Neural crest cell (in vitro differentiated cells): ENCODE measurements around the gene PPP1R13B.

GRCh38 chr14:102966242-102966457 is 43.7 kb downstream of the AMN start:
- PRO-cap: no peak

DNA sequence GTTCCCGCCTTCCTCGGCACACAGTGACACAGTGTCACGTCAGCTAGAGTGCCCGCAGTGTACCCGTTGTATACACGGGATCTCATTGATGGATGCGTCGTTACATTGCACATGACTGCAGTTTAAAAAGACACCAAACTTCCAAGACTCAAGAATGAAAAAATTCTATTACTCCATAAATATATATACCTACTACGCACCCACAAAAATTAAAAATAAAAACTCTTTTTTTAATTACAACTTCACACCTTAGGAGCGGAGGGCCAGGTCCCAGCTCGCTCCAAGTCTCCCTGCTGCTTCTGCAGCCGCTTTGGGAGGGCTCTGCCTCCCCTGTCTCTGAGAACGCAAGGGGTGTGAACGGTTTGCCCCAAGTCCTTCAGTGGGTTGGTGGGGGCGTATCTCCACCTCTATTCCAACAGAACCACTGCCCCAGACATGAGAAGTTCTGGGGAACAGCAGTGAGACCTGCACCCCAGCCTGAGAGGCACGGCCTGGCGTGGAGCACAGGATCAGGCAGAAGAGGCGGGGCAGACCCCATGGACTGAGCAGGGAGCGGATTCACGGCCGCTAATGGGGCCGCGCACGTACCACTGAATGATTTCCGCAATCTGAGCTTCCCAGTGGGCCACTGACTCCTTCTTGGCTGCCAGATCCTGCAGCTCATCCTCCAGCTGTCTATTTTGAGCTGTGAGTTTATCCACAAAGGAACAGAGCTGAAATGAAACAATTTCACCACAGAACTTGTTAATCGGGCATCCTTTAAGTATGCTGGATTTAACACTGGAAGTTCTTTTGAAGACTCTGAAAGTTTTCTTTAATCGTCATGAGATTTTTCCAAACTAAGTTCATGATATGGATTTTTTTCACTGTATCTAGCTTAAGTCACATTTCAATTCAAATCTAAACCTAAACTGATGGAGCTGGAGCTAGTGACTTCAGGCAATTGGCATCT is 44.3 kb downstream of the AMN start:
- PRO-cap: no peak

- PRO-cap: no peak
Measured at GRCh38 chr14:102970028-102970568, 47.6 kb downstream of the AMN start.

DNA sequence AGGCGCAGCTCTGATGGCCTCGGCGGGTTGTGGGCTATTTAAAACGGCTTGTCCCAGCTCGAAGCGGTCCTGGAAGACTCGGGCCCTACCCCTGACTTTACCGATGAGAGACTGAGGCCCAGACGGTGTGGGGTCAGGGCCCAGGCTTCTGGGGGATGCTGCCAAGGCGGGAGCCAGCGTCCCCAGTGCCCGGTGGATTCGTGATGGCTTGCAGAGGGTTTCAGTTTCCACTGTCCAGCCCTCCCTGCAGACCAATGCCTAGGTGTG is 654 bp upstream of the CDC42BPB start:
- PRO-cap: no peak

GRCh38 chr14:103067430-103068136 is 10.2 kb upstream of the CDC42BPB start:
- PRO-cap: no peak

GRCh38 chr14:103102538-103103049 is 8.1 kb downstream of the EXOC3L4 start:
- PRO-cap: no peak

- PRO-cap: no peak
Measured at GRCh38 chr14:103125007-103125501, 1.8 kb downstream of the TNFAIP2 start.

GRCh38 chr14:103126627-103127314 is 3.5 kb downstream of the TNFAIP2 start:
- PRO-cap: bidirectional peak, plus-strand start at chr14:103127134, minus-strand start at chr14:103127101

GRCh38 chr14:103185618-103186069 is 62.4 kb downstream of the TNFAIP2 start:
- PRO-cap: no peak

GRCh38 chr14:103188814-103189504 is 65.7 kb downstream of the TNFAIP2 start:
- PRO-cap: no peak

DNA sequence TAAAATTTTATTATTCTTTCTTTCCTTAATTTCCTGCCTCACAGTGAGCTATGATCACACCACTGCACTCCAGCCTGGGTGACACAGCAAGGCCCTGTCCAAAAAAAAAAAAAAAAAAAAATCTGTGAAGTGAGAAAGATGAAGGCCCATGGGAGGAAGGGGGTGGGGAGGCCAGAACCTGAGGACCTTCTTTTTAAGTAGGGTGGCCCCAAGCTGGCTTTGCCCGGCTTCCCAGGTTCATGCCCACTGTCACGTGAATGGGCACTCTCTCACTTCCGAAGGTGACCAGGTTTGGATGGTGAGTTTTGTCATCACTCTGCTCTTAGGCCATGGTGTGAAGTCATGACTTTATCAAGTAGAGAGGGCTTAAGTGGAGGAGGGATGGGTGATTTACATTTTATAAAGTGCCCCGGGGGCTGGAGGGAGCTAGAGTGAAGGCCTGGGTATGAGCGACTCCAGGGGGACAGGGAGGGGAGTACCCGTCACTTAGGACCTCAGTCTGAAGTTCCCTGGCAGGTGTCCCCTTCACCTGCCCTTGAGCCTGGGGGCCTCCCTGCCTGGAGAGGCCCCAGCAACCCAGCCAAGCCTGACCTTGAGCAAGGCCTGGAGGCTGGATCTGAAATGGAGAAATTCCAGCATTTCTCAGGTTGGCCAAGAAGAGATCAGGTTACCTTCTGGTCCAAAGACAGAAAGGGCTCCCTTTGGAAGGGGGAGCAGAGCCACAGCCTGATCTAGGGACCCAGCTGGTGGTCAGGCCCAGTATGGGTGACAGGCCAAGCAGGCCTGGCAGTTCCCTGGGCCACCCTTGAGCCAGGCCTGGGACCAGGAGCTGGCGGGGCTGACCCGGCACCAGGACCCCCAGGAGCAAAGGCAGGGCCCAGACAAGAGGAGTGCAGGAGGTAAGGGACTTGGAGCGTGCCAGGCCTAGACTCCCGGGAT is 82.5 kb downstream of the TNFAIP2 start:
- PRO-cap: no peak

GRCh38 chr14:103273711-103274332 is 60.2 kb upstream of the EIF5 start:
- PRO-cap: no peak

DNA sequence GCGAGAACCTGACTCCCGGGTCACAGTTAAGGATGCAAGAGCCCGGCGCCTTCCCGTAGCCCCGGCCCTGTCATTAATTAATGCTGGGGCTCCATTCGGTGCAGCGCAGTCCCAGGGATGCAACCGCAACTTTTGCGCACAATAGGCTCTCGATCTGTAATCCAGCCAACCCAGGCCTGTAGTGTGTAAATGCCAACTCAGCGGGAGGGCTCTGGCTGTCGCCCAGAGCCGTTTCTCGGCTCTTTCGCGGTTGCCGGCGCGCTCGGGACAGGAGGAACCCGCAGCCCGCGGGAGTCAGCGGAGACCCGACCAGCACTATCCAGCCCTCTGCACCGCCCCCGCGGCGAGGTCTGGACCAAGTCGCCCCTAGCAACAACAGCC is 296 bp upstream of the MARK3 start:
- PRO-cap: bidirectional peak, plus-strand start outside the sequence, minus-strand start at position 331 of the sequence

GRCh38 chr14:103519092-103519604 is 3.5 kb downstream of the CKB start:
- PRO-cap: no peak

GRCh38 chr14:103520442-103520683 is 2.3 kb downstream of the CKB start:
- PRO-cap: no peak

DNA sequence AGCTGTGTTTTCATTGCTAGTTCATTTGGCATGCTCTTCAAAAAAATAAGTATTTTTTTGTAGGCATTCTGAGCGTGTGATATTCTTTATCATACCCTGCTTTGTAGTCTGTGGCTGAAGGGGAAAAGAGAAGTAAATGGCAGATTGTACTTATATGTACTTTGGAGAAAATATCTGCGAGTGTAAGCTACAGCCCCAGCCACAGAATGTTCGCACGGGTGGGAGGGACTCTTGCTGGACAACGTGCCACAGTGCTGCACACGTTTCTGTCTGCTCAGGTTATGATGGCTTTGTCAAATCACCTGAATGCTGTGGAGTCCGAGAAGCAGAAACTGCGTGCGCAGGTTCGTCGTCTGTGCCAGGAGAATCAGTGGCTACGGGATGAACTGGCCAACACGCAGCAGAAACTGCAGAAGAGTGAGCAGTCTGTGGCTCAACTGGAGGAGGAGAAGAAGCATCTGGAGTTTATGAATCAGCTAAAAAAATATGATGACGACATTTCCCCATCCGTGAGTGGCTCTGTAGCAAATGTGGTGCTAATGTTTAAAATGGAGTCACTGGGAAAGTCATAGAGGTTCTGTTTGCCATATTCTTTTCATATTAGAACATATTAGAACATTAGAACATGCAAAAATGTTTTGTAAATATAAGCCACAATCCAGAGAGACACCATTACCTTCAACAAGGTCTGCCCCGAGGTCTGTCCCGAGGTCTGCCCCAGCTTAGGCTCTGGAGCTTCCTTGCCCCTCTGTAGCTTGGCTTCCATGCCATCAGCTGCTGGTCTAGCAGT is 28.5 kb downstream of the KLC1 start:
- PRO-cap: no peak

DNA sequence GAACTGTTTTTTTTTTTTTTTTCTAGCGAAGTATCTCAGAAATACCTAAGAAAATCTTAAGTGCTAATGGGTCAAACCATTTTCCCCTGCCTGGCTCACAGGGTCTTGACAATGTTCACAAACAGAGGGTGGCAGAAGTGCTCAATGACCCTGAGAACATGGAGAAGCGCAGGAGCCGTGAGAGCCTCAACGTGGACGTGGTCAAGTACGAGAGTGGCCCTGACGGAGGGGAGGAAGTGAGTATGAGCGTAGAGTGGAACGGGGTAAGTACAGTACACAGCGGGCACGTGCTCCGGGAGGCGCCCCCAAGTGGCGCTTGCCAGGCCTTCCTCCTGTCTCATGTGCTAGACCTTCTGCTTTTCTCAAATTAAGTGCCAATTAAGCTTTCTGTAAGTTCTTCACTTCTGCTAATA is 36.0 kb downstream of the XRCC3 start:
- PRO-cap: no peak

DNA sequence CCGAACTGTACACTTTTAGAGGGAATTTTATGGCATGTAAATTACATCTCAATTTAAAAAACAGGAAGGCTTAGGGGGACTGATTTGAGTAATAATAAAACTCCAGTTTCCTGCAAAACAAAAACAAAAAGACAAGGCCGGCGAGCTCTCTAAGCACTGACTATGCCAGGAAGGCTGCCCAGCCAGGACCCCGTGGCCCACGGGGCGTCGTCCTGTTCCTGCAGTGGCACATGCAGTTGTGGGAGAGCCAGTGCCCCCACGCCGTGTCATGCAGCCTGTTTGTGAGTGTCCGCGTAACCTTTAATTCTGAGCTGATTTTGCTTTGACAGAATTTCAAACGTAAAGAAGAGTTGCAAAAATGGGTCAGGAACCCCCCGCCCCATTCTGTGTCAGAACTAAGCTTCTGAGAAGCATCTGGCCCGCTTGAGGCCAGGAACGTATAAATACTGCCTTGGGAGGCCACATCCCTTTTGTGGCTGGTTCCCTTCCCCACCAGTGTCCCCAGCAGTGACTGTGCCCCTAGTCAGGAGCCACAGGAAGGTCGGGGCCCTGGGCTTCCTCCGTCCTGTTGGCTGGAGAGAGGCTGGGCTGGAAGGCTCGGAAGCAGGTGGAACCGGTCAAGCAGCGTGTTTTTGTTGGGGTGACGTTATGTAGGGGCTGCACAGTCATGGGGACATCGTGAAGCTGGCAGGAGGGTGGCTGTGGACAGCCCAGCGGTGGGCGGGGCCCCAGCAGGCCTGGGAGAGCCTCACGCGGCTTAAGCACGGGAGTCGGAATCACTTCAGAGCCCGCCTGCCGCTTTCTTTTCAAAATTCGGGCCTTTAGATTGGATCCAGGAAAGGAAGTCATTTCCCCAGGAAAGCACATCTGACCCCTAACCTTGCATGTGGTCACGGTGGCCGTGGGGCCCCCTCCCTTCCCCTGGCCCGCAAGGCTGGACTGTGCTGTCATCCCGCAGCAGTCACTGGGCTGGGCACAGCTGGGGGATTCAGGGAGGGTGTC is 10.2 kb downstream of the XRCC3 start:
- PRO-cap: no peak

DNA sequence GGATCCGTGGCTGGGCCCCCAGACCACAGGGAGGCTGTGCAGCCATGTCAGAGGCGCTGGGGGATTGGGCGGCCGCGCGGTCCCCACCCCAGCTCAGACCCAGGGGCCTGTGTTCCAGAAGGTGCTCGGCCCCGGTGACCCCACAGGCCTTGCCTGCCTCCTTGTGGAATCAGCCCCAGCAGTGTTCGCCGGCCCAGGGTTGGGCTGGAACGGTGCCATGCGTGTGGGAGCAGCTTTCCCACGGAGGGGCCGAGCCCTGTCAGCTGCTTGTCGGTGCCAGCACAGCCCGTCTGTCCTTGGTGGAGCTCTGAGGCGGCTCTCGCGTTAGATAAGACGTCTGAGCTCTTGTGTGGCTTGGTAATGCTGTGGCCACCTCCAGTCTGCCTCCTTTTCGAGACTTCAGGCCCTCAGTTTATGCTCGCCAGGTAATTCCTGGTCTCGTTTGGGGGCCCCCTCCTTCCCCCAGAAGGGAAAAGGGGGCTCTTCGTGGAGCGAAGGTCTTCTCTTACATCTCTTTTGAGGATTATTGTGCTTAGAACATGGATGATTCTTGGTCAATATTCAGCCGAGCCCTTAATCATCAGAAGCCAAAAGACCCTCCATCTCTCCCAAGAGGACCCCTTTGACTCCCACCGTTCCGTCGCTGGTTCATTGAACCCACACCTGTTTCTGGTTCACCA is 8.6 kb downstream of the ZFYVE21 start:
- PRO-cap: no peak

DNA sequence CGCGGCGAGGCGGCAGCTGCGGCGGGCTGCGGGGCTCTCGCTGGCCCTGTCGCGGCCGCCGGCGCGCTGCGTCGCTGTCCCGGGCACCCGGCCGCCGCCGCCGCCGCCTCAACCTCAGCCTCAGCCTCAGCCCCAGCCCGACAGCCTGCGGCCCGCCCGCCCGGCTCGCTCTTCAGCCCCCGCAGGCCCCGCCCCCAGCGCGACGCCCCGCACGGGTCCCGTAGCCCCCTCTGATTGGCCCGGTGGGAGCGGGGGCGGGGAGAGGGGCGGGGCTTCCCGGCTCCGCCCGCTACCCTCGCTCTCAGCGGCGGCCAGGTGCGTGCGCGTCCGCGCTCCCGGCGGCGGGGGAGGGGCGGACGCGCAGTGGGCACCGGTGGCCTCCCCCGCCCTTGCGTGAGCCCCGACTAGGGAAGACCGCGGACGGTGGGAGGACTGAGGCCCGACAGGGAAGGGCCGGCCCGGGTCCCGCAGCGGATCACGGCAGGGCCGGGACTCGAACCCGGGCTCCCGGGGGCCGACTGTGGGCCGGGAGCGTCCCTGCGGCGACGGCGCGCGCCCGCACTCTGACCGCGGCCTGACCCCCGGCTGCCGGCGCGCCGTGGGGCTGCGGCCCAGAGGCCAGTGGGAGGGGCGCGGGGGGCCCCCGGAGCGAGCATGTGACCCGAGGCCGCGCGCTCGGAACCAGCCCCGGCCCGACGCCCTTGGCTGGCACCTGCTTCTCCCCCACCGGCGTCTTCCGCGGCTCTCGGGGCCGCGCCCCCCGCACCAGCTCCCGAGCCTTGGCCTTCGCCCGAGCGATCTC is at the start of gene PPP1R13B:
PPP1R13B (minus strand) TSS at position 147 of the 802 bp plus-strand sequence.
- PRO-cap: bidirectional peak, plus-strand start at position 298 of the sequence, minus-strand start at position 147 of the sequence